ENCODE measurements around a stretch of chr17.

GRCh38 chr17:30263551-30264442 is 27.9 kb downstream of the BLMH start:
- PRO-cap = no peak
- RRBS = no CpG with 5 or more reads among the region's 2 CpGs

DNA sequence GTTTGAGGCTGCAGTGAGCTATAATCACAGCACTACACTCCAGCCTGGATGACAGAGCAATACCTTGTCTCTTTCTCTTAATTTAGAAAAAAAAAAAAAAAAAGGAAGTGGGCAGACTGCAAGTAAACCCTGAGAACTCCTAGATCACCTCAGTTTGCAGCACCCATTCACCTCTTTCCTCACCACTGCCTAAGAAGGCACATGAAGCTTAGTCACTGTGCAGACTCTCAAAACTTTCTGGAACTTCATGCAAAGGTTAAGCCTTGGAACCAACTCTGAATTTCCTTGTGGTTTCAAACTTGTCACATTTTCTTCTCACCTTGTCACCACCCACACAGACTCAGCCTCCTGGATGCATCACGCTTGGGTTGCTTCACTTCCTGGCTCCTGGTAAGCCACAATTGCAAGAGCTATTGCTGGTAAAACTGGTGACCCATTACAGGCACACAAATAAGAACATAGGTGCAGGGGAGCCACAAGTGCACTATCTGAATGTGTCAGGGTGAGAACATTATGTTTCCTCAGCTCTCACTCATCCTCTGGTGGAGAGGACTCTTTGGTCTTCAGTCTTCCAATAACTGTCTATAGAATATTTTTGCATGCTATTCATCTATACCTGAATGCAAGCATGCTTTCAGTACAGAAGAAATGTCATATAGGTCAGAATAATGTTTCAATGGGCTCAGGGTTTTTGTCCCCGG is 14.9 kb upstream of the CPD start:
- PRO-cap = unidirectional peak, plus-strand start at position 492 of the sequence
- RRBS = no CpG with 5 or more reads among the region's 2 CpGs

DNA sequence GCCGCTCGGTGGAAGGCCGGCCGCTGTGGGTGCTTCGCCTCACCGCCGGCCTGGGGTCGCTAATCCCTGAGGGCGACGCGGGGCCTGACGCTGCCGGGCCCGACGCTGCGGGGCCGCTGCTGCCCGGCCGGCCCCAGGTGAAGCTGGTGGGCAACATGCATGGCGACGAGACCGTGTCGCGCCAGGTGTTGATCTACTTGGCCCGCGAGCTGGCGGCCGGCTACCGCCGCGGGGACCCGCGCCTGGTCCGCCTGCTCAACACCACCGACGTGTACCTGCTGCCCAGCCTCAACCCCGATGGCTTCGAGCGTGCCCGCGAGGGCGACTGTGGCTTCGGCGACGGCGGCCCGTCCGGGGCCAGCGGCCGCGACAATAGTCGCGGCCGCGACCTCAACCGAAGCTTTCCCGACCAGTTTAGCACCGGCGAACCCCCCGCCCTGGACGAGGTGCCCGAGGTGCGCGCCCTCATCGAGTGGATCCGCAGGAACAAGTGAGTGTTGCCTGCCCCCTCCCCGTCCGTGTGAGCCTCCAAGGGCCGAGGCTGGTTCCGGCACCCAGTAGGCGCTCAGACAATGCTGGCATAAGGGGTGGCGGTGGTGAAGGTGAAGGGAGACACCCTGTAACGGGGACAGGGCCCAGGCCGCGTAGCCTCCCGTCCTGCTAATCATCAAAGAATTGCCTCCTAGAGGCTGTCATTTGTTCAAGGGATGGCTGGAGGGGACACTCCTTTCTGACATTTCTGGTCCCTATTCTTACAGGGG is 690 bp downstream of the CPD start:
- PRO-cap = unidirectional peak, minus-strand start at position 492 of the sequence
- RRBS = 2% methylated on average over 35 of the region's 76 CpGs

GRCh38 chr17:30380019-30380579 is 1.4 kb downstream of the CPD start:
- PRO-cap = no peak
- RRBS = no CpG with 5 or more reads among the region's 5 CpGs

DNA sequence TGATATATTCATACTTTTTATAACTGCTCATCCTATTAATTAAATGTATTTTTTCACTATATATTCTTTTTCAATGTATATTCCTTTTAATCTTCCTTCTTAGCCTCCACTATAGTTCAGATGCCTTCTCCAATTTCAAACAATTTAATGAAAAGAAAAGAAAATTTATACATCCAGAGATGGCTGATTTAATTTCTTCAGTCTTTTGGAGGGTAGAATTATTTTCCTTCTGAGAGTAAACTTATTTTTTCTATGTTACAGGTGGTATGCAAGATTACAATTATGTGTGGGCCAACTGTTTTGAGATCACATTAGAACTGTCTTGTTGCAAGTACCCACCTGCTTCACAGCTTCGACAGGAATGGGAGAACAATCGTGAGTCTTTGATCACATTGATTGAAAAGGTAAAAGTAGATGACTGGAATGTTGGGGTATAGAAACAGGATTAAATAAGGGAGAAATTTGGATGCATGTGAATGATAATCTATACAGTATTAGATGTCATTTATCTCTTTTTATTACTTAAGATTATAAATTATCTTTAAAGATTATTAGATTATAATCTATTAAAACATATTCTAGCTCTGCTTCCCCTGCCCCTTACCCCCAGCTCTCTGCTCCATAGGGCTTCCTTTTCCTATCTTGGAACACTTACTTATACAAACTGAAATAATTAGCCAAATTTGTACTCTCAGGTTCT is 42.0 kb downstream of the CPD start:
- PRO-cap = no peak
- RRBS = no CpG with 5 or more reads among the region's 2 CpGs

DNA sequence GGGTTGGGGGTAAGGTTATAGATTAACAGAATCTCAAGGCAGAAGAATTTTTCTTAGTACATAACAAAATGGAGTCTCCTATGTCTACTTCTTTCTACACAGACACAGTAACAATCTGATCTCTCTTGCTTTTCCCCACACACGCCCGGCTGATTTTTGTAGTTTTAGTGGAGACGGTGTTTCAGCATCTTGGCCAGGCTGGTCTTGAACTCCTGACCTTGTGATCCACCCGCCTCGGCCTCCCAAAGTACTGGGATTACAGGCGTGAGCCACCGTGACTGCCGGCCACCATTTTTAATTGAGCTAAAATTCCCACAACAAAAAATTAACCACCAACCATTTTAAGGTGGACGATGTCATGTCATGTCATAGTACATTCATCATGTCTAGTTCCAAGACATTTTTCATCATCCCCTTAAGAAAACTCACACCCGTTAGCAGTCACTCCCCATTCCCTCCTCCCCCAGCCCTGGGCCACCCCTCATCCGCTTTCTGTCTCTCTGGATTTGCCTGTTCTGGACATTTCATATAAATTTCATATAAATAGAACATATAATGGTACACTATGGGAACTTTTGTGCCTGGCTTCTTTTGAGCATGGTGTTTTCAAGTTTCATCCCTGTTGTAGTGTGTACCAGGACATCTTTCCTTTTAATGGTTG is 123.5 kb downstream of the CRLF3 start:
- PRO-cap = no peak
- RRBS = no CpG with 5 or more reads among the region's 11 CpGs

DNA sequence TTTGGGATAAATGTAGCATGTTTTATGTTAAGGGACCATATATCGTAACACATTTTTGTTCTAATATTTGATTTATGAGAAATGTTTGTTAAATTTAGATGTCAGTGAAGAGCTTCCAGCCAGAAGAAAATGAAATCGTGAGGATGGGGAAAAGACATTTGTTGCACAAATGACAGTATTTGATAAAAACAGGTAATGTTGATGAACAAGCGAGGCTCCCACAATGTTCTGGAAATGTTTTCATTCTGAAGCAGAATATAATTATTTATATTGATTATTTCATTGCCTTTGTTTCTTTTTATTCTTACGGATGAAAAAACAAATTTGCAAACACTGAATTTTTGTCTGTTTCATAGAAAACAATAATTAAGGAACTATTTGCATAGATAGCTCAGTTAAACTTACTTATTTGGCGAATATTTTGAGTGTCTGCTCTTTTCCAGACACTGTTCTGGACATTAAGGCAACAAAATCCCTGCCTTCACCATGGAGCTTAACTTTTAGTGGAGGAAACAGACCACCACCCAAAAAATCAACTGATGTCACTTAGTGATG is 54.6 kb downstream of the CRLF3 start:
- PRO-cap = no peak
- RRBS = no CpG with 5 or more reads among the region's 5 CpGs

- PRO-cap = no peak
- RRBS = no CpG with 5 or more reads among the region's 4 CpGs
Observed at GRCh38 chr17:31226459-31226860, 70.6 kb downstream of the OMG start.

- PRO-cap = no peak
- RRBS = no CpG with 5 or more reads among the region's 3 CpGs
Observed at GRCh38 chr17:31229587-31230051, 67.4 kb downstream of the OMG start.

- PRO-cap = no peak
- RRBS = no CpG with 5 or more reads among the region's 3 CpGs
Observed at GRCh38 chr17:31256944-31257446, 40.0 kb downstream of the OMG start.

GRCh38 chr17:31352151-31352489 is 30.7 kb upstream of the EVI2A start:
- PRO-cap = no peak
- RRBS = no CpG with 5 or more reads among the region's 3 CpGs

DNA sequence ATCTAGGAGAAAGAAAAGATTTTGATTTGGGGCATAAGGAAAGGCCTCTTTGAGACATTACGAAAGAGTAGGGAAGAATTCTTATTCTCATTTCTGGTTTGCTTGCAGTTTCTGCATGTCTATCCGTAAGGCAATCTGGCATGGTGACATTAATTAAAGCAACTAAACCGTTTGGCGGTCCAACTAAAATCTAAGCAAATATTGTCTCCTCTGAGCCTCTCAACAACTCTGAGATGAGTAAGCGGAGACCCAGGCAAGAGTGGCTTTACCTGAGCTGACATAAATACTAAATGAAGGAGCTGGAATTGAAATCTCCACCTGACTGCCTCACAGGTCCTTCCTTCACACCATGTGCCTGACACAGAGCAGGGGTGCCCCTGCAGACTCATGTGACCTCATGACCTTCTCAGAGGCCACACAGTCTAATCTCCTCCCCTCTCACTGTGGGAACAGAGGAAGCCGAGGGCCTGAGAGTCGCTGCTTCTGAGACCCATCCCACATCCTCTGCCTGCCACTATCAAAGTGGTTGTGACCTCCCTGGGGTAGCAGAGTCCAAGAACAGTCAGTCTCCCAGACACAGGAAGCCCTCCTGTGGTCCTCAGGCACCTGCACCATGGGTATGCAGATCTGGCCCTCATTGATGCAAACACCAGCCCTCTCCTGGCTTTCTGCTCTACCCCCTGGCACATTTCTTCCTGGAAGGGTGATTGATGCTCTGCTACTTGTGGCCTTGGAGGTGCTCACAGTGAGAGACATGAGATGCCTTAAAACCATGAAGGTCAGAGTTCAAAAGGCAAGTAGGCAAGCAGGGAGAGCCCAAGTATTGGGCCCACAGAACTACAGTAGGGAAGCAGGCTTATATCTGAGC is 78.4 kb downstream of the RAB11FIP4 start:
- PRO-cap = no peak
- RRBS = no CpG with 5 or more reads among the region's 7 CpGs

DNA sequence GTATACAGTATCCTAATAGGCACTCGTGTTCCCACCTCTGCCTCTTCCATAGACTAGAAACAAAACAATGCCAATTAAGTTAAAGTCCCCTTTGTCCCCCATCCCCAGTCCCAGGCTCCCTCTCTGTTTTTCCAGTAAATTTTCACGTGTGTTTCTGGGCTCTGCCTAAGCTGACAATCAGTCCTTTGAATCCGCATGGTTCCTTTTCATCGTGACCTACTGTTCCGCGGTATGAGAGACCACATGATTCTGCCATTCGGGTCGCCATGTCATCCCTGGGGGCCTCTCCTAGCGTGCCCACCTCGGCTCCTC is 157.5 kb downstream of the RAB11FIP4 start:
- PRO-cap = no peak
- RRBS = no CpG with 5 or more reads among the region's 10 CpGs

DNA sequence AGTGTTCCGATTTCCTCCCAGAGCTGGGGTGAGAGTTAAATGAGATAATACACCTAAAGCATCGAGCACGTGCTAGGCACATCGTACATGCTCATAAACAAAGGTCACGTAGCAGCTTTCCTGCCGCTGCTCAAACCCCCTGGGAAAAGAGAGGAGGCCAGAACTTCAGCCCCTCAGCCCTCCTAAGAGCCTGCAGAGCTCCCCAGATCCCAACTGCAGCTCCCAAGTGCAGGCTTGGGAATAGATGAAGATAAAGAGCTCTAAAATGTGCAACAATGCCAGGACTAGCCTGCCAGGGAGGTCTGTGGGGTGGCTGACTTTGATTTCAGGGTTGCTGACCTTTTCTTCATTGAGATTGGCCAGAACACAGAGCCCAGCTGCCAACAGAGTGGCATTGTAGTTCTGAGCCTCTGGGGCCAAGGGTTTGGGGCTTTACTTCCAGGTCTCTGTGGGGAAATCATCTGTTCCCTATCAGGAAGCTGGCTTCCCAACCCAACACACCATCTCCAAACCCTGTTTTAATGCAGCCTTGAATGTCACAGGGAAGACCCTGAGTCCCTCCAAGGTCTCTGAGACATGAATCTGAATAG is 120.6 kb downstream of the COPRS start:
- PRO-cap = no peak
- RRBS = no CpG with 5 or more reads among the region's 6 CpGs

- PRO-cap = no peak
- RRBS = no CpG with 5 or more reads among the region's 7 CpGs
Observed at GRCh38 chr17:31762239-31762660, 96.8 kb downstream of the COPRS start.

DNA sequence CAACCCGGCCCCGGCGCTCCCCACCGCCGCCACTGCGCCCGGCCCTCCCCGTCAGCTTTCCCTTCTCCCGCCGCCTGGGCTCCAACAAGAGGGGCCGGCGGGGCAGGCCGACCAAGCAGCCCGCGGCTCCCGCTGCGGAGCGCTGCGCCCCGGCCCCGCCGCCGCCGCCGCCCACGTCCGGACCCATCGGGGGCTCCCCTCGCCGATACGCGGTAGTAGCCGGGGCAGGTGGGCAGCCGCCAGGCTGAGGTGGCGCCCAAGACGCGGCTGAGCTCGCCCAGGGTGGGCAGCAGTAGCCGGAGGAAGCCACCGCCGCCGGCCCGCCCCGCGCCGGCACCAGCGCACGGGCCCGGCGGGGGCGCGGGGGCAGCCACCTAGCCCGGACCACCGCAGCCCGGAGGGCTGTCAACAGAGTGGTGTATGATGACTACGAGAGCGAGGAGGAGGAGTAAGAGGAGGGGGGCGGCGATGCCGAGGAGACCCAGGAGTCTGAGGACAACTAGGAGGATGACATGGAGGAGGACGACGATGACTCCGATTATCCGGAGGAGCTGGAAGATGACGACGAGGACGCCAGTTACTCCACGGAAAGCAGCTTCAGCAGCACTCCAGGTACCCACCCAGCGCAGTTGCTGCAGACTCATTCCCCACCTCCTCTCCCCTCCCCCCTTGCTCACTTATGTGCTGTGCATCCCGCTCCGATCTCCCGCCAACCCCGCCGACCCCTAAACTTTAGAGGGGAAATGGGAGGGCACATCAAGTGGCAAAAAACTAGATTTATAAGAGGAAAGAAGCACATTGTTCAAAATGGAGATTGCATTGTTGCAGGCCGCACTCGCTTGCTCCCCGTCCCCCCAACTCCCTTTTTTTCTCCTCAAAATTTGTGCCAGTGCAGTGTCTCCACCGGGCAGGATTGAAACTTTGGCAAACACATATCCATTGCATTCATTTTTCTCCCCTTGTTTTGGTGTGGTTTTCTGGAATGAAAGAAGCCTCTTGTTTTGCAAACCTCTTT is 645 bp downstream of the LRRC37B start:
- PRO-cap = bidirectional peak, plus-strand start at position 504 of the sequence, minus-strand start at position 338 of the sequence; unidirectional peak, minus-strand start at position 663 of the sequence; unidirectional peak, minus-strand start at position 723 of the sequence
- RRBS = 2% methylated on average over 3 of the region's 78 CpGs

GRCh38 chr17:32066960-32067251 is 59.7 kb downstream of the LRRC37B start:
- PRO-cap = no peak
- RRBS = no CpG with 5 or more reads among the region's 12 CpGs

GRCh38 chr17:32141324-32141656 is 1.0 kb upstream of the RHOT1 start:
- PRO-cap = unidirectional peak, plus-strand start at chr17:32141529
- RRBS = no CpG with 5 or more reads among the region's 2 CpGs

- PRO-cap = no peak
- RRBS = no CpG with 5 or more reads among the region's 3 CpGs
Observed at GRCh38 chr17:32348407-32348854, 1.5 kb upstream of the ZNF207 start.

DNA sequence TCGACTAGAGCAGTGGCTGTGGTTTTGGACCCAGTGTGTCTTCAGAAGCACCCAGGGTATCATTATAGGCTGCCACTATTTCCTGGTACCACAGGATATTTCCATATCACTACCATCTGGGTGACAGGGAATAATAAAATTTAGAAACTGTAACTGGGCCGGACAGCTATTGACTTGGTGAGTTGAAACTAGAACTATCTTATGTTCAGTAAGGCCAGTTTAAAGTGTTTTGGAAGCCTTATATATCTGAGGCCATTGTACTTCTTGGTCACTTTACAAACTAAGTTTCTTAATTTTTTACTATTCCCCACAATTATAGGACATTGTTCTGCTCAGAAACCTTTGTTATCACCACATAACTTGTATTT is 33.9 kb downstream of the ZNF207 start:
- PRO-cap = no peak
- RRBS = no CpG with 5 or more reads among the region's 2 CpGs

All from kidney (tissue), 2 donors.